Colon Carcinoma Metastatic in the Brain (tissue), 2 donors: Measurements from ENCODE around the gene FCHO2.

DNA sequence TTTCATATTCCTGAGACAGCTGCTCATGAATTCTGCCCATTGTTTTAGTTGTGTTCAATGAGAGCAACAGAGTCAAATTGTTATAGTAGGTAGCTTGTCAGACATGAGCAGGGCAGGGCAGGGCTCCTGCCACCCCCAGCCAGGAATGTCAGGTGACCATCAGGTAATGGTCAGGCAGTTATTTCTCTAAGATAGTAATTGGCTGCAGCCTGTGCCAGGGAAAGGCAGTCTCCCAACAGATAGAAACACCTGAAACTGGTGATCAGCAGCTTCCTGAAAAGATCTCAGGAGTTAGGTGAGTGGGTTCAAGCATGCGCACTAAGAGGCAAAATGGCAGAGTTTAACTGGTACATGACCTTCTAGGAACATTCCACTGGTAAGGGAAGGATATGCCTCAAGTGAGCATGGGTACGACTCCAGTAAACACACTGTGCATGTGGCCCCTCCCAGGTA, 25.0 kb downstream of the CARTPT start:
- PRO-cap, 2 experiments, result no peak in any of the 2 experiments

GRCh38 chr5:71925033-71925476, 182.2 kb upstream of the MAP1B start:
- PRO-cap, 2 experiments, result no peak in any of the 2 experiments

DNA sequence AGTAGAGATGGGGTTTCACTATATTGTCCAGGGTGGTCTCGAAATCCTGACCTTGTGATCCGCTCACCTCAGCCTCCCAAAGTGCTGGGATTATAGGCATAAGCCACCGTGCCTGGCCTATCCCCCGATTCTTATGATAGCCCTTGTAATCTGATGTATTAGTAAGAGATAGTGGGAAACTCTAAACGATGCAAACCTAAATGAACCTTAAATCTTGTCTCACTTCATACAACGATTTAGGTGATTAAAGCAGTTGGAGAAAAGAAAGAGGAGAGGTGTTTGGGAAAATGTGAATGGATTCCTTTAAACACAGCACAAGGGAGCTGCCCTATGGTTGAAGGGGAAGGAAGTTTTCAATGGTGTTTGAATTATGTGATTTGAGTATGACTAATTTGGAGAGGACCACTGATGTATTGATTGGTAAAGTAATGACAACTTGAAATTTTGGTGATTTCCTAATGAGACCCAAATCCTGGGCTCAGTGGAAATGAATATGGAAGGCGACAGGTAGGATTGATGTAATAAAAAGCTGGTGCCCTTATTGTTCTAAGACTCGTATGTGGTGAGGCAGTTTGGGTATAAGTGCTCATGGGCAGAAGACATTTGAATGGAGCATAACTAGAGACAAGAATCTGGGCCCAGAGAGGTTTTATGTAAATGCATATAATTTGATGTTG, 51.1 kb downstream of the MAP1B start:
- PRO-cap, 2 experiments, result no peak in any of the 2 experiments

GRCh38 chr5:72195657-72196431, 88.6 kb downstream of the MAP1B start:
- PRO-cap, 2 experiments, result no peak in any of the 2 experiments

DNA sequence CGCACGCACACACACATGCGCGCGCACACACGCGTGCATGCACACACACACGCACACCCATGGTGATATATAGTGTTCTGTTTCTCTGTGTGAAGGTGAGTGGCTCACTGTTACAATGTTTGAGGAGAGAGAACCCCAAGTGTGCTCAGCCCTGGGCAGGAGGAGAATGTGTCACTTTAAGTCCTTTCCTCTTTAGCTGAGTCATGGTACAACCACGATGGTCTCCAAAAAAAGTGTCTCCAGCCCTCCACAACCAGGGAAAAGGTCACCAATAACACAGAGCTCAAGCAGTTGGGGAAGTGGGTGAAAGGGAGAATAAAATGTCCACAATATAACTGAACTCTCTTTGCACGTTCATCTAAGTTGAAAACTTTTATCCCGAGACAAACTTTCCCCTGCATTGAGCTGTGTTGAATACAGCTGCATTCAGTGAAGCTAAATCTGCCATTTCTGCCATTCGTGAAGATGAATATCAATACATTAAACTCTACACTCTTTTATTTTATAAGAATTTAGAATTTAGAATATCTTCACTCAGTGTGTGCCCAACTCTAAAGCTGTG, 3.1 kb downstream of the ZNF366 start:
- PRO-cap, 2 experiments, result no peak in any of the 2 experiments

GRCh38 chr5:72618837-72619170, 111.6 kb upstream of the ZNF366 start:
- PRO-cap, 2 experiments, result no peak in any of the 2 experiments

GRCh38 chr5:72827662-72828385, 11.4 kb downstream of the TNPO1 start:
- PRO-cap, 2 experiments, result no peak in any of the 2 experiments

DNA sequence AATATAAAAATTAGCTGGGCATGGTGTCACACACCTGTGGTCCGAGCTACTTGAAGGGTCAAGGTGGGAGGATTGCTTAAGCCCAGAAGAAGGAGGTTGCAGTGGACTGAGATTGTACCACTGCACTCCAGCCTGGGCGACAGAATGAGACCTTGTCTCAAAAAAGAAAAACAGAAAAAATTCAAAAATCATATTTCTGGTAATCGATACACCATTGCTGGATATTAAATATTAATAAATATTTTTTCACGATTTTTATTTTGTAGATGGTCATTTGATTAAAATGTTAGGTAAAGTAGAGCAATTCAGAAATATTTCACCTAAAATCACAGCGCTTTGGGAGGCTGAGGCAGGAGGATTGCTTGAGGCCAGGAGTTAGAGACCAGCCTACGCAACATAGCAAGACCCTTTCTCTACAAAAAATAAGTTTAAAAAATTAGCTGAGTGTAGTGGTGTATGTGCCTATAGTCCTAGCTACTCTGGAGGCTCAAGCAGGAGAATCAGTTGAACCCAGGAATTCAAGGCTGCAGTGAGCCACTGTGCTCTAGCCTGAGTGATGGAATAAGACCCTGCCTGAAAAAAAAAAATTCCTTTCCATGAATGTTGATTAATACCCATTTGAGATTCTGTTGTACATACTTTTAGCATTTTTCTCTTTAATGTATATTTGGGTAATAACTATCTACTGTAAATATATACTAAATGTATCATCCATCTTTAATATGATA, 50.3 kb downstream of the TNPO1 start:
- PRO-cap, 2 experiments, result no peak in any of the 2 experiments

- PRO-cap, 2 experiments, result no peak in any of the 2 experiments
Measured at GRCh38 chr5:72917258-72918428, 38.2 kb upstream of the FCHO2 start.

DNA sequence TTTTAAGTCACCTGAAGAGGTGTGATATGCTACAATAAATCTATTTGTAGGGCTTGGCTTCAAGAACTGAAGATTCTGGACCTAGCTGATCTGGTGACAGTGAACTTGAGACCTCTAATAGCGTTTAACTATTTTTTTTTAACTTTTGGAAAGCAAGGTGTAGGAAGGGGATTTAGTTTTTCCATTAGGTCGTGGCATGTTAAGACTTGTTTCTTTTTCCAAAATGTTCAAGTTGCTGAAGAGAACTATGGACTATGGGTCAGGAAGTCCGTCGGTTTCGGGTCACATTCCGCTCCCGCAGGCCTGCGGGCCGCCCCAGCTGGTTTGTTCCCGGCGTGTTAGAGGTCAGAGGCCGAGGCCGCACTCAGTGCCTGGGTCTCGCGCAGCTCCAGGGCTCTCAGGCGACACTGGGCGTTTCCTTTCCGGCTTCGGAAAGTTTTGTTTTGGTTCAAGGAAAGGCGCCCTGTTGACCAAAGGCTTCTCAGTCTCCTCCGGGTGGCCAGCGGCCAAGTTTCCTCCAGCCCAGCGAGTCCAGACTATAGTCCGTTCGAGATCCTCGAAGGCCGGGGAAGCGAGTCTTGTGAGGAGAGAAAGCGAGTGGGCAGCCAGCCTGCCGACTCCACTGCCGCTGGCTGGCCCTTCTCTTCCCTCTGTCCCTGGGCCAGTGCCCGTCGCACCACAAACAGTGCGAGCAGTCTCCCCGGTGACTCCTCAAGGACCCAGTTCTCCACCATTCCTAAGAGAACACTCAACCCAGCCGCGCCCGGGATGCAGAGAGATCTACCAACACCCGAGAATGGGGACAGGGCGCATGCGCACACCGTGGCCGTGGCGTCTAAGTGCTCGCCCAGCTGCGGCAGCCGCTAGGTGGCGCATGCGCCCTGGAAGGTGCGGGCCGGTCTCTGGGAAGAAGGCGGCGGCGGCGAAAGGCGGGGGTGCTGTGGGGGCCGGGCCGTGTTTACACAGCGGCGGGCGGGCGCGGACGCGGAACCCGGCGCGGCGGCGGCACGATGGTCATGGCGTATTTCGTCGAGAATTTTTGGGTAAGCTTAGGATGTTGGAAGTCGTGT, at the start of gene FCHO2:
TSS of gene FCHO2 (plus strand) at position 955 of the 1,070 bp plus-strand sequence.
- PRO-cap, 2 experiments, result peak in 2 of 2 experiments; most common plus-strand start position 965 of the sequence (in 2); most common minus-strand start position 279 of the sequence (in 1)

GRCh38 chr5:73087311-73088170, 32.8 kb upstream of the TMEM171 start:
- PRO-cap, 2 experiments, result no peak in any of the 2 experiments

GRCh38 chr5:73115660-73115946, 4.8 kb upstream of the TMEM171 start:
- PRO-cap, 2 experiments, result no peak in any of the 2 experiments

- PRO-cap, 2 experiments, result no peak in any of the 2 experiments
Measured at GRCh38 chr5:73496815-73497418, 1.3 kb upstream of the BTF3 start.

DNA sequence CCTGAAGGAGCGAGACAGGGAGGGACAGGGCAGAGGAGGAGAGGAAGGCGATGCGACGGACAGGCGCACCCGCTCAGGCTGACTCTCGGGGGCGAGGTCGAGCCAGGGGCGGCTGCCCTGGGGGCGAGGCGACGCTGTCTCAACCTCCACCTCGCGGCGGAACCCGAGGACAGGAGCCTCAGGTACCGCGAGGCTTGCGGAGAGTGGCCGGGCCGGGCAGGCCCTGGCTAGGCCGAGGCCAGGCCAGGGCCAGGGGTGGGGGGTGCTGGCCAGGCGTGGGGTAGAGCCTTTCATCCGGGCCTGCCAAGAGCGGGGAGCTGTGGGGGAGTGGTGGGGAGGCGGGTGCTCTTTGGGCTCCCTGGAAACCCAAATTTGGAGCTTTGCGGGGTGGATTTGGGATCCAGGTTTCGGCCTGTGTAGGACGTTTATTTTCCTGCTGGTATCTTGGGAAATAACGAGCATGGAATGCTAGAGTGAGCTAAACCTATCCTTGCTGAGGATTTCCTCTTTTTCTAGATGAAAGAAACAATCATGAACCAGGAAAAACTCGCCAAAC, 454 bp downstream of the BTF3 start:
- PRO-cap, 2 experiments, result no peak in any of the 2 experiments

DNA sequence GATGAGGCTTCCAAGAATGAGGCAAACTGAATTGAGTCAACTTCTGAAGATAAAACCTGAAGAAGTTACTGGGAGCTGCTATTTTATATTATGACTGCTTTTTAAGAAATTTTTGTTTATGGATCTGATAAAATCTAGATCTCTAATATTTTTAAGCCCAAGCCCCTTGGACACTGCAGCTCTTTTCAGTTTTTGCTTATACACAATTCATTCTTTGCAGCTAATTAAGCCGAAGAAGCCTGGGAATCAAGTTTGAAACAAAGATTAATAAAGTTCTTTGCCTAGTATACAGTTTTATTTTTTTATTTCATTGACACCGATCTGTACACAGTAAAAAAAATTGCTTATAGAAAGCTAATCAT, 6.9 kb downstream of the BTF3 start:
- PRO-cap, 2 experiments, result no peak in any of the 2 experiments

DNA sequence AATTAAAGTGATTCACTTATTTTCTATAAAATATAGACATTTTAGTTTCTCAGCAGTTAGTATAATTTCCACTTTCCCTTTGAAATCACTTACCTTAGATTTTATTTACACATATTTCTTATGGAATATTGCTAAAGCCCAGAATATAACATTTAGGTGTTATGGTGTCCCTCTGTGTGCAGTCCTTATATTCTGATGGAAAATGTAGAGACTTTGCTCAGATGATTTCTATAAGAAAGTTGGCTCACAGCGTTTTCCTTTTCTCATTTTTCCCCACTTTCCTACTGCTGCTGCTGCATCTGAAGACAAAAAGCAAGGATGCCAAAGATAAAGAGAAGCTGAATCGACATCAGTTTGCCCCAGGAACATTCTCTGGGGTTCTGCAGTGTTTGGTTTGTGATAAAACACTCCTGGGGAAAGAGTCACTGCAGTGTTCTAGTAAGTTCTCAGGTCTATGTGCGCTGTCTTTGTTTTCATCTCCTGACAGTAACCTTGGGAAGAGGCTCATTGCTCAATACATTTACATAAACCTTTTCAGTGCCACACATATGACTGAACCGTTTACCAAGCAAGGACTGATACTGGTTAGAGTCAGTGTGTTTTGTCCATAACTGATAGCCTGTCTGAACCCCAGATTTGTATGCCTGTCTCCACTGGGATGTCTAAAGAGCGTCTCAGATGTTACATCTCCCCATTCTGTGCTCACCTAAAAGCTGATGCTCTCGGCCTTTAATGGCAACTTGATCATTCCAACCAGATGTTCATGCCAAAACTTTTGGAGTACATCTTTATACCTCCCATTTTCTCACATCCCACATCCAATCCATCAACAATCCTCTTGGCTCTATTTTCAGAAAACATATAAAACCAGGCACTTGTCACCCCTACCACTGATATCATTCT, 232.0 kb downstream of the ARHGEF28 start:
- PRO-cap, 2 experiments, result no peak in any of the 2 experiments

DNA sequence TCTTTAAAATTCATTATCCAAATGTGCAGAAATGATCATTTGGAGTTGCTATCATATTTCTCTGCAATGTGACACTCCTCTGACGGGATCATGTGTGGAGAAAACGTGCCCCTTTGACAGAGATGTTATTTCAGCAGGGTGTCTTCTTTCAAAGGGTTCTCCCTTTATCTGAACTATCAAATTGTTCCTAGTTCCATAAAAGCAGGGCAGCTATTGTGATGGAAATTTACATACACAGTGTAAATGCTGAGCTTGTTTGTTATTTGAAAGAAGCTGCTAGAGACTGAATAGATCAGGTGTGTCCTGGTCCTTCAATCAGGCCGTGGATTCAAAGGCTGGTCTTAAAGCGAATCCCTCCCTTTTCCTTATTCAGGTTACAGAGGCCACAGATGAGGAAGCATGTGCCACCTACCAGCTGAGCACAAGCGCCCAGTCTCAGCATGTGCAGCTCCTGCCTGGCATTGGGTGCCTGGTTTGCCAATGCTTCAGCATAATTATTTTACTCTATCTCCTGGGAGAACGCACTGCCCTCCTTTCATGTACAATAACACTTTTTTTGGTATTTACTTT, 433.8 kb downstream of the ENC1 start:
- PRO-cap, 2 experiments, result no peak in any of the 2 experiments

DNA sequence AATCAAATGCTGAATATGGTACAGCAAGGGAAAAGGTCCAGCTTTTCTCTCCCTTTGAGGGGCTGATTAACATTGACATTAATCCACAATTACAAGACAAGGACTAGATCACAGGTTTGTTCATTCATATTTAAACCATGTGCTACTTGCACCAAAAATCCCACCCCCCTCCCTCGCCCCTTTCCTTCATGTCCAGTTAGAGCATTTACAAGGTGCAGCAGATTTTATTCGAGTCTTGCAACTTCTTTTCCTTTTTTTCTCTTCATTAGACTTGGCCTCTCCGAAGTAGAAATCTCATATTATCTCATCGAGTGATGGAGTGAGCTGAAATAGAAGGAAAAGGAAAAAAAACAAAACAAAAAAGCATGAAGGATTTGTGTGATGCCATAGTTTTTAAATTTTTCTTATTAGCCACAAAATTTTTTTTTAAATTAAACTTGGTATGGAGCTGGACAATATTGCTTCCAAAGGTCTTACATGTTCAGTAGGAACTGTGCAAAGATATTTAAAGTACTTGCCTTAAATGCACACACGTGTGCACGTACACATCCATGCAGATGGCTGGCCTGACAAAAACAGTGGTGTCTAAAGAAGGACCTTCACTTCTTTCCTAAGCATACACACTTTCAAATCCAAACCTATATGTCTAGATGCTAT, 10.7 kb downstream of the ENC1 start:
- PRO-cap, 2 experiments, result no peak in any of the 2 experiments

DNA sequence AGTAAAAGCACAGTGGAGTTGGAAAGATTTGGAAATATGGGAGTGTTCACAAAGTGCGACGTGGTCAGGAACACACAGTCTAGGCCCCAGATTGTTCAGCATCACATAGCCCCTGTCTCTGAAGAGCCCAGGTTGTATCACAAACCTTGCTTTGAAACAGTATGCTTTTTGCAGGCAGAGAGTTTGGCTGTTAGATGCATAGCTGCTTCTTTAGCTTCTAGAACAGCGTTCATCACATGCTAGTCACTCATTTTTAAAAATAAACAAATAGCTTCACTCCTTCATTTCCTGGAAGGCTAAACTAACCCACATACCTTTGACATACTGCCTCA, 2.2 kb downstream of the HEXB start:
- PRO-cap, 2 experiments, result no peak in any of the 2 experiments

GRCh38 chr5:74718546-74719036, 33.6 kb downstream of the HEXB start:
- PRO-cap, 2 experiments, result no peak in any of the 2 experiments